Gallbladder (tissue), 1 donor: ENCODE measurements around a stretch of chr14.

DNA sequence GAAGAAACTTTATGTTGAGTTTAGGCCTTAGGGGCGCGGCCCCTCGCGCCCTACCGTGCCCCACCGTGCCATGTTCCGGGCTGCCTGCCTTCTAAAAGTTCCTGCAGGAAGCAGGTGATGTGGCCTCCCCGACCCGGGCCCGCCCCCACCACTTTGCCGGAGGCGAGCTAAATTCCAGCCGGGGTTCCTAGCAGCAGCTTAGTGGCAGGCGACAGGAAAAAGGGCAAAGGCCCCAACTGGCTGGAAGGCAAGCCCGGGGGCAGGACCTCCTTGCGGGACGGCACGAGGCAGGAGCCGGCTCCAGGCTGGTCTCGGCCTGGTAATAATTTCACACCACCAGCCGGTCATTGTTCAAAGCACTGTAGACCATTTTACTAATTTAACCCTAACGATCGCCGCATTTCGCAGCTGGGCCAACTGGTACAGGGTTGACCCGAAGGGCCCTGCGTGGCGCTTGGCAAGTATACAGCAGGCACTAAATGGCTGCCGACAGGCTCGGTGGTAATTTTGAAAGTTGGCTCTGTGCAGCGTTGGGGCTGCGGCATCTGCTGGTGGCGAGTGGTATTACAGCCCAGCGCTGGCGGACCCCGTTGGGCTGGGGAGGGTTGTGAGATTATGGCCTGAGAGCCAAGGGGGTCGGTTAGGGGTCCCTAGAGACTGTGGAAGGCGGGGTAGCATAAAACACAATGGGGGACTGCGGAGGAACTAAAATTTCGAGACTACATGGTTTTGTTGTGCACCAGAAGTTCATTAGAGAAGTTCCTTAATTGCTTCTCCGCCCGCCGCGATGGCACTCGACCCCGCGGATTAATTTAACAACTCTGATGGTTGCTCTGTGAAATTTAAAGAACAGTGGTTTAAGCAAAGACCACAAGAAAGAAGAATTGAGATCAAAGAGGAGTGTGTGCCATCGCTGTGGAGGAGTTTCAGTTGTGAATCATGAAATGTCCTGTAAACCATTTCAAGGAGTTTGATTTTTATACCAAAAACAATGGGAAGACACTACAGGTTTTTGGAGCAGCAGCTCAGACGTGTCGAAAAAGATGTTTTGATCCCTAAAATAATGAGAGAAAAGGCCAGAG, 1.2 kb upstream of the CCDC88C start:
- PRO-cap = no peak

DNA sequence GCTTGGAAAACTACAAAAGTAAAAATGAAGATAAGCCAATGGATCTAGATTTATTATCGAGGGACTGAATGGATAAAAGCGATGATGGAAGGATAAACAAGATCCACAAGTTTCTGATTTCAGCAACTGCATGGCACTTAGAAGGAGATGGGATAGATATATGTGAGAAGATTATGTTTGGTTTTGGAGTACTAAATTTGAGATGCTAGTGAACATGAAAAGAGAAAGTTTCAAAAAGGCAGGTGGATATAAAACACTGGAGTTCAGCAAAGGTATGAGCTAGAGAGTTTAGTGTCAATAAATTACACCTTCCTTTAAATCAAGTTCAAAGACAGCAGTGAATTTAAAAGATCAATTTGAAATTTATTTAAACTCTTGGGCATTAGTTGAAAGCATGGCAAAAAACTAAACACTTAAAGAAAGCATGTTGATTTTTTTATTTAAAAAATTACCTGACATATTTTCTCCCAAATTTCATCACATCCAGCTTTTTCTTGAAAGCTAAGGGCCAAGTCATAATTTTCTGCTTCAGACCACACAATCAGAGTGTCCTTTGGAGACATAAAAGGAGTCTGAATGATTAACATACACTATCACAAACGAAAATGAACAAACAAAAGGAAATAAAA, 24.8 kb downstream of the PPP4R3A start:
- PRO-cap = no peak

DNA sequence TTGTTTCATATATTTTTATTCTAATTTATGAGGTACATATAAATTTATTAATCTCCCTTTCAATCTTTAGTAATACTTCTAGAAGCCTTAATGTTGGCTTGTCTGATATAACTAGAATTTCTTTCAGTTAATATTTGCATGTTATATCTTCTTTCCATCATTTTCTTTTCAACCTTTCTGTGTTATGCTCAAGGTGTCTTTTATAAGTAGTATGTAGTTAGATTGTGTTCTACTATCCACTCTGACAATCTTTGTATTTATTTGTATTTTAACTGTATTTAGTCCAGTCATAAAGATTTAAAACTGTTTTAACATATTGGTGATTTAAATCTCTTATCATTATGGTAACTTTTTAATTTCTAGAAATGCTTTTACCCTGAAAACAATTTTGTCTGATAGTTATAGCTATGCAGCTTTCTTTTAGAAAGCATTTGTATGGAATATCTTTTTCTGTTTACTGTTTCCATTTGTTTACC, 40.8 kb downstream of the TC2N start:
- PRO-cap = no peak

DNA sequence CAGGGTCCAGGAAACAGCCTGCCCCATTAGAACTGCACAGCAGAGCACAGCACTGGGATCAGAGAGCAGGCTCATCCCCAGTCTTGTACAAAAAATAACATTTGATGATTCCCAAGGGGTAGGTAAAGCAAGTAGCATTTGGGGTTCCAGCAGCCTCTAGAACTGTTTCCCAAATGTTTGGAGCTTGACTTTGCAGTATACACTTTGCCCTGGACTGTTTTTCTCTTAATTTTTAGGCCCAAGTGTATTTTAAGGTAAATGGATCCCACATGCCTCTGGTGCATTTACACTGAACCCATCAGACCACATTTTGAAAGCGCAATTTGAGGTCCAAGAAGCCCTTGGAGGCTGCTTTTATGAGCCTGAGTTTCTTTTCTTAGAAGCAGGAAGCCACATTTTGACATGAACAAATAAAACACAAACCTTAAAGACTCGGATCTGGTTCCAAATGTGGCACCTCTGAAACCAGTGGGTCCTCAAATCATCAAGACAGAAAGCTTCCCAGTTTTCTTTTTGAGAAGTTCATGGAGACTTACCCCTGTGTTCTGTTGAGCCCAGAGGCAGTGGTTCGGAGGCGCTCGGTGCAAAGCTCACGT, 512 bp downstream of the TC2N start:
- PRO-cap = no peak

- PRO-cap = no peak
These were observed 5.9 kb upstream of the TC2N start for GRCh38 chr14:91873000-91873960.

DNA sequence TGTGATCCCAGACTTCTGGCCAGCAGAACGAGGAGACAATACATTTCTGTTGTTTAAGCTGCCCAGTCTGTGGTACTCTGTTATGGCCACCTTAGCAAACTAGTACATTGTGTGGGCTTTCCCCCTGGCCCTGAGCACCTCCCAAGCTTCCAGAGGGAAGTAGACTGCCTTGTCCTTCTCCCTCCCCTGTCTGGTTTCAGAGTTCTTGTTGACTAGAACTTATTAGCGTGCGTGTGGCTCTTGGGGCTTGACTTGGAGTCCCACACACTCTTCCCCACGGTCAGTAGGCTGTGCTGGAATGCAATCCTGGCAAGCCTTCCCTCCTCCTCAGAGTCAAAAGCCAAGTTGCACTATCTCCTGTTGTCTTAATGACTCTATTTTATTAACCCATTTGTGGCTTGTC, 27.7 kb downstream of the FBLN5 start:
- PRO-cap = unidirectional peak, minus-strand start at position 192 of the sequence

GRCh38 chr14:92207012-92207544, 85.3 kb downstream of the CPSF2 start:
- PRO-cap = no peak

GRCh38 chr14:92471908-92472339, 41.7 kb upstream of the RIN3 start:
- PRO-cap = no peak

GRCh38 chr14:92549839-92550319, 36.3 kb downstream of the RIN3 start:
- PRO-cap = no peak

- PRO-cap = no peak
These were observed 55.8 kb downstream of the RIN3 start for GRCh38 chr14:92569259-92569815.

- PRO-cap = no peak
These were observed 89.7 kb downstream of the RIN3 start for GRCh38 chr14:92603303-92603655.

- PRO-cap = no peak
These were observed 72.3 kb downstream of the LGMN start for GRCh38 chr14:92676167-92676572.

DNA sequence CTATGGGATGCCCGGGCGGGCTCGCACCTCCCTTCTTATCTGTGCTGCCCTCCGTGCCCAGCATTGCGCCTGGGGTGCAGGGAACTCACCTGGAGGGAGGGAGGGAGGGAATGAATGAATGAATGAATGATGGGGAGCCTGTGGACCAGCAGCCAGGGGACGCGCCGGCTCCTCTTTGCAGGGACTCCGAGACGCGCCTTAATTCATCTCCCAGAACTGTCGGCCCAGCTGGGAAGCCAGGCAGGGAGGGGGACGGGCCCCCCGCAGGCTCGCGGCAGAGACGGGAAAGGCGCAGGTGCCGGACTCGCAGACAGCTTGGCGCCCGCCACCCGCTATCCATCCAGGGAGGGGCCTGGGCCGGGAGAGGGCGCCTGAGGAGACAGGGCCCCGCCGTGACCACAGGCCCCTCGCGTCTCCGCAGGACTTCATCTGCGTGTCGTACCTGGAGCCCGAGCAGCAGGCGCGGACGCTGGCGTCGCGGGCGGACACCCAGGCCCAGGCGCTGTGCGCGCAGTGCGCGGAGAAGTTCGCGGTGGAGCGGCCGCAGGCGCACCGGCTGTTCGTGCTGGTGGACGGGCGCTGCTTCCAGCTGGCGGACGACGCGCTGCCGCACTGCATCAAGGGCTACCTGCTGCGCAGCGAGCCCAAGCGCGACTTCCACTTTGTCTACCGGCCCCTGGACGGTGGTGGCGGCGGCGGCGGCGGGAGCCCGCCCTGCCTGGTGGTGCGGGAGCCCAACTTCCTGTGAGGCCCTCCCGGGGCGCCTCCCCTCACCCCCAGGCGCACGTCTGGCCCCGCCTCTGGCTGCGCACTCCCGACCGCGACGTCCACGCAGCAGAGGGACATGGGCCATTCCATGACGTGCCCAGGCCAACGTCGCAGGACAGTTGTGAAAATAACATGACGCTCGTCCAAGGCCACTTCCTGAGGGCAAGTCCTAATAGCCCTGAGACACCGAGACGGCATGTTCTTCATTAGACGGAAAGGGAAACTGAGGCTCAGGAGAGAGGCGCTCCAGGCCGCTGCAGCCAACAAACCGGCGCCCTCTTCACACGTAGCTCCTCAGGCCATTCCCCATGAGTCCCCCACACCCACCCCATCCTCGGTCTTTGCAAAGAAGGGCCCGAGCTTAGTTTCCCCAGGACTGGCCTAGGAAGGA, 60.5 kb downstream of the LGMN start:
- PRO-cap = bidirectional peak, plus-strand start at position 974 of the sequence, minus-strand start at position 744 of the sequence

- PRO-cap = no peak
These were observed 4.9 kb upstream of the LGMN start for GRCh38 chr14:92753220-92753742.

DNA sequence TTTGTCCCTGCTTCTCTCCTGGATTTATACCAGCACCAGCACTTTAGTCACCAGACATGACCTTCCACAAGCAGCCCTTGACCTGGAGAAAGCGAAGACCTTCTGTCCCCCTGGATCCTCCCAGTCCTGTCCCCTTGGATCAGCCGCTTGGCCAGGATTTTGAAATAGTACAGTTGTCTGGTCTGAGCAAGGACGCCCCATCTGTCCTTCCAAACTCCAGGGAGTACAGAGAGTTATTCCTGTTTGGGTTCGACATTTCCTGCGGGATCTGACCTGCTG, 45.1 kb upstream of the CHGA start:
- PRO-cap = no peak

GRCh38 chr14:92922414-92922795, 545 bp upstream of the CHGA start:
- PRO-cap = no peak

- PRO-cap = no peak
These were observed 4.5 kb downstream of the CHGA start for GRCh38 chr14:92927505-92927735.

DNA sequence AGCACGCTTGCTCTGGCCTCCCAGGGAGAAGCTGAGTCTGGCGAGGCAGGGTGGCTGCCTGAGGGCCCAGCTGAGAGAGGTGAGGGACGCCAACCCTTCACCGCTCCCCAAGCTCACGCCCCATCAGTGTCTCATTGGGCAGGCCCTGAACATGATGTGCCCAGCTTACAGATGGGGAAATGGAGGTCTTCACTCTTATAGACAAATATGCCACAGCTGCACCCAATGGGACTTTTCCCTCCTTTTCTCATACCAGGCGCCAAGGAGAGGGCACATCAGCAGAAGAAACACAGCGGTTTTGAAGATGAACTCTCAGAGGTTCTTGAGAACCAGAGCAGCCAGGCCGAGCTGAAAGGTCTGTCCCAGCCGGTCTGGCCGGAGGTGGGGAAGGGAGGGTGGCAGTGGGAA, 6.5 kb downstream of the CHGA start:
- PRO-cap = no peak

GRCh38 chr14:92931185-92931825, 8.4 kb downstream of the CHGA start:
- PRO-cap = no peak

GRCh38 chr14:93043245-93043964, 72.3 kb downstream of the ITPK1 start:
- PRO-cap = bidirectional peak, plus-strand start at chr14:93043837, minus-strand start at chr14:93043459